ENCODE results near the gene BCHE.

DNA sequence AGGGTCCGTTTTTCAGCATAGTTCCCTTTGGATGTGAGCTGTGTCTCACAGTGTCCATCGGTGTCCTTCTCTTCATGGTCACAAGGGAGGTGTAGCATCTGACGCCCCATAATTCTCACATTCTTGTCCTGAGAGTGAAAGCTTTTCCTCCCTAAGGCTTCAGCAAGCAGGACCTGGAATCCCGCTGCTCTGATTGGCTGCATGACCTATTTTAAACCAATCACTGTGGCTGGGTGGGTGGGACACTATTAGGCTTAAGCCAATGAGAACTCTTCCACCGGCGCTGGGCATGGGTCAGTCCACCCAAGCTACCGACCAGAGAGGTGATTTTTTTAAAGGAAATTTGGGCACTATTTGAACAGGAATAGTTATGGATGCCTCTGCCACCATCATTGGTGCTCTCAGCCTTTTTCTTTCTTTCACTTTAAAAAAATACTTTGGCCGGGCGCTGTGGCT lies 85.3 kb upstream of the IQCJ-SCHIP1 start:
- PRO-cap: no peak

- PRO-cap: no peak
These were observed 384.3 kb upstream of the C3orf80 start for GRCh38 chr3:159840875-159841398.

- PRO-cap: no peak
These were observed 343.5 kb upstream of the C3orf80 start for GRCh38 chr3:159881465-159882429.

GRCh38 chr3:160129285-160130085 lies 95.7 kb upstream of the C3orf80 start:
- PRO-cap: no peak

DNA sequence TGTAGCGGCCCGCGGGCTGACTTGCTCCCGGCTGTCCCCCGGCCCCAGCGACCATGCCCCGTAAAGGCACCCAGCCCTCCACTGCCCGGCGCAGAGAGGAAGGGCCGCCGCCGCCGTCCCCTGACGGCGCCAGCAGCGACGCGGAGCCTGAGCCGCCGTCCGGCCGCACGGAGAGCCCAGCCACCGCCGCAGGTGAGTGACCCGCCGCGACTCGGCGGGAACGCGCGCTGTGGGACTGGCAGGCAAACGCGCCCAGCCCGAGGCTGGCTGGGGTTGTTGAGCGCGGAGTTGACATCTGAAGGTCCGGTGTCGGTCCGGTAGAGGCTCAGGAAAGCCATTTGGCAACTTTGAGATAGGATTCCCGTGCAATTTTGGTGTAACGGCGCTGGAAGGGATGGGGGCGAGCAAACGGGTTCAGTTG lies 1.3 kb downstream of the SMC4 start:
- PRO-cap: no peak

GRCh38 chr3:160408124-160408962 lies 8.9 kb downstream of the SMC4 start:
- PRO-cap: no peak

GRCh38 chr3:160531338-160531892 lies 34.0 kb downstream of the KPNA4 start:
- PRO-cap: no peak

DNA sequence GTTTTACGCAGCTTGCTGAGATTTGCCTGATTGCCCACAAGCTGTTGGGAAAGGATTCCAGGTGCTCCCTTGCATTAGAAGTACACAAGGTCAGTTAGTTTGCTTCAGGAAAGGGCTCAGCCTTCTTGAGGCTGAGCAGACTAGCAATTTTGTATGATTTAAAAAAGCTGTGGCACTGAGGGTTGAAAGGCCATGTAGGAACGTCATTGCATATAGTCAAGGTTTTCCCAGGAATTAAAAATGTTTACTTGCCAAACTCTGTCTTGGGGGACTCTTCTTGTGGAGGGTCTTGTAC lies 156.6 kb downstream of the B3GALNT1 start:
- PRO-cap: no peak

DNA sequence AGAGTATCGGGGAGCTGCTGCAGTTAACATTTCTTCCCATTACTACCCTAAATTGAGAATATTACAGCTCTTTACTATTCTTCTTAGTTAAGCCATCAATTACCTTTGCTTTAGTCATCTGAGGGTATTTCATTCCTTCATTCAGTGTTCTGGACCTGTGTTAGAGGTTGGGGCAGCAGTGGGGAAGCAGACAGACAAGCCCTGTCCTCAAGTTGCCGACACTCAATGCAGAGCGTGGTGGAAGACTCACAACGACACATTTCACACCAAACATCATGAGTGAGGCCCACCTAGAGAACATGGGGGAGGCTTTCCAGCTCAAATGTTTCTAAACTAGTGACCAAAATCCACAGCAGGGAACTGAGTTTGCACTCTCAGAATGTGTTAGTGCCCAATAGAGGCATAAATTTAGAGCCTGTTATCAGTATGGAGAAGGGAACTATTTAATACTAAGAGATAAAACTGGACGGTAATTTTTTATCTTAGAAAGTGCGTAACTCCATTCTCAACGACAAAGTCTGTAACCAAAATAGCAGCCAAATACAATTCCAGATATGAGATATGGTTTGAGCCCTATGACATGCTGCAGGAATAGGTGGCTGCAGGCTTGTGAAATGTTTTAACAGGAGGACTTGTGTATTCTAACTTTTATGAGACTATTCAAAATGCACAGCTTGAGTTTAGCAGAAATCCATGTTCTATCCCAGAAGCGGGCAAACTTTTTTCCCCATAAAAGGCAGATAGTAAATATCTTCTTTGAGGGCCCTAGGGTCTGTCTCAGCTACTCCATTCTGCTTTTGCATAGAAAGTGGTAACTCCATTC lies 3.6 kb downstream of the B3GALNT1 start:
- PRO-cap: no peak

- PRO-cap: no peak
These were observed 627.0 kb downstream of the SI start for GRCh38 chr3:164451003-164451951.

DNA sequence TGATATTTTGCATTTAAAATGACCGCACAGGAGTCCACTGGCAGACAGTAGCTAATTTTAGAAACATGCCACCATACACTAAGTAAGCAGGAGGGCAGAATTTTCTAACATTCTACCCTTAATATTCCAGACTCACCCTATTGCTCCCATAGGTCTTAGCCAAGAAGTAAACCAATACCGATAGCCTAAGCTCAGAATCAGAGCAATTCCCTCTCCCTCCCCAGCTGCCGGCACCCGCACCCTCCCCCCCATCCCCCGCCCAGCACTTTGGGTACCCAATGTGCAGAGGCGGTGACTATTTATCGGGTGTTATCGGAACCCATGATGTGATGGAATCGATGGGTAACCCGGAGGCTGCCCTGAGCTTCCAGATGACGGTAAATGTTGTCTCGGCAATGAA lies 1.8 kb downstream of the SLITRK3 start:
- PRO-cap: no peak

GRCh38 chr3:165837024-165837750 lies at the start of gene BCHE:
Gene BCHE, minus strand, starts transcription at chr3:165837423.
- PRO-cap: unidirectional peak, minus-strand start at chr3:165837420

GRCh38 chr3:167473502-167473857 lies 362 bp downstream of the SERPINI2 start:
- PRO-cap: no peak

DNA sequence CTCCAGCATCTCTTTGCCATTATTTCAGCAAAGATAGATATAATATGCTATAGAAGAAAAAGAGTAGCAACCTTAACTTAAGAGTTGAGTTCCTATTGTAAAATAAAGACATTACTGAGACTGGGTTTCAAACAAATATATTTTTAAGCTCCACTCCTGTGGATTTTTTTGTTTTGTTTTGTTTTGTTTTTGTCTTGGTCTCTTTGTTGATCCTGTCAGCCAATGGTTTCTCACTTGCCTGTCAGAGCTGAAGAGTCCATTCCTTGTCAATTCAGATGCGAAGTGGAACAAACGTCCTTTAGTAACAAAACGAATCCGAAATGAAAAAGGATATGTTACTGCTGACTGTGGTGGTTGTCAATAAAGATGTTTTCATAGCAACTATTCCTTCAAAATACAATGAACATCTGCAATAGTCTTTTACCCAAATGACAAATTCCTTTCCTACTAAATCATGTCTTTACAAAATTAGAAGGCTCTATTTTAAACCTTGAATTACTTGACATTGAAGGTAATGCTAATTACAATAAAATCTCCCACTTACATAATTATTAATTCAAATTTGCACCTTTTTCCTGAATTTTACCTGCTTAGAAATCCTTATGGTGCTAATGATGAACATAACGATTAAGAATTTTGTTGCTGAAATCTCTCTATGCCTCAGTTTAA lies 134.6 kb downstream of the SERPINI1 start:
- PRO-cap: no peak

DNA sequence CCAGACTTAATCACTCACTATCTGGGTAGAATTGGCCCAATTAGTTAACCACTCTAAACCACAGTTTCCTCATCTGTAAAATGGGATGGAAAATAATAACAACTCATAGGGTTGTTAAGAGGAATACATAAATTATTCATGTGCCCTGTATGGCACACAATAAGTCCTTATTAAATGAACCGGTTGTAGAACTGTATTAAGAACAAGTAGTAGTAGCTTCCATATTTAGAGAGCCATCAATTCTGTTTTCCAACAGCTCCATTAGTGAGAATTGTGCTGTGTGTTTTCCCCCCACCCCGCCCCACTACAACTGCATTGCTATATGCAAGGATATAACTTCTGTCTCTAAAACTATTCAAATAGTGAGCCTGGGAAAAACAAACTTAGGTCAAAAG lies 138.8 kb downstream of the SERPINI1 start:
- PRO-cap: no peak

GRCh38 chr3:169148434-169148734 lies 515.1 kb downstream of the MECOM start:
- PRO-cap: no peak

GRCh38 chr3:169241552-169241961 lies 422.0 kb downstream of the MECOM start:
- PRO-cap: no peak

GRCh38 chr3:169268385-169269016 lies 395.0 kb downstream of the MECOM start:
- PRO-cap: no peak

DNA sequence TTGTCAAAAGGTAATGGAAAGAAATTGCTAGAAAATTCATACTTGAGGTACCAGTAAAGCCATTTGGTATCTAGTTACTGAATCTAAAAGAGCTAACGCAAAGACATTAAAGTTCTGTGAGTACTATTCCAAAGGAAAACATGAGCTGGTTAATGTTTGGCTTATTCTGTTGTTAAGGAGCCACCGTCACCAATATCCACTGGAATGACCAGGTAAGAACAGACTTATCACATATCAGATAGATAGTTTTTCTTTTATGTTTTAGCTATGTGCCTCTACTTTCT lies 274.3 kb downstream of the MECOM start:
- PRO-cap: no peak

- PRO-cap: no peak
These were observed 273.8 kb downstream of the MECOM start for GRCh38 chr3:169389517-169390276.